Bronchus (tissue), 1 donor: Measurements from ENCODE around the gene ATP13A2.

DNA sequence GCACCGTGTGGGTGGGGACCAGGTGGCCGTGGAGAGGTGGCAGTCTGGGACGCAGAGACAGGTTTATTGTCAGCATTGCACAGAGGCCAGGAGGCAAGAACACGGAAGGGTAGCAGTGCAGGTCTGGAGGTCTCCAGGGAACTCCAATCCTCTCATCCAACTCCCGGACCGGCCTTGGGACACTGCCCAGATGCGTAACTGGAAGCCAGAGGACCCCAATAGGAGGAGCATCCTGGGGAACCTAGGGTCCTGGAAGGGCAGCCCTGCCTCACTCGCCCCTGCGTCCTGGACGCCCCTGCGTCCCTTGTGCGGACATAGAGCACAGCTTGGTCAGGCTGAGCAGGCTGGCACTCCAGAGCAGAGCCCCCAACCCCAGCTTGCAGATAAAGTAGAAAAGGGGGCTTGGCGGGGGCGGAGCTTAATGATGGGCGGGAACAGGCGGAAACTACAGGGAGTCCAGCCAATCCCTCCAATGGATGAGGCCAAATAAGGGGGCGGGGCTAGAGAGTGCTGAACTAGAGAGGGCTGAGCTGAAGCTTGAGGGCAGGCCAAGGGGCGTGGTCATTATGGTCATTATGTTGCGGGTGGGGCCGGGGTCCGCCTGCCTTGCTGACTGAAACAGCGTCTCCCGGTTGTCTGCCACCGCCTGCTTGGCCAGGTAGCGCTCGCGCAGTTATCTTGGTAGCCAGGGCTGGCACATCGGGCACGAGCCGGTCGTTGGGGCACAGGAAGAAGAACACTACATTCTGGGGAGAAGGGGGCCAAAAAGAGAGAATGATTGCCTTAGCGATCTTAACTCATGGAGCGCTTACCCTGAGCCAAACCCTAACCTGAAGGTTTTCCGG, 3.6 kb upstream of the ARHGEF19 start:
- PRO-cap, result unidirectional peak, plus-strand start at position 593 of the sequence; unidirectional peak, plus-strand start at position 684 of the sequence

DNA sequence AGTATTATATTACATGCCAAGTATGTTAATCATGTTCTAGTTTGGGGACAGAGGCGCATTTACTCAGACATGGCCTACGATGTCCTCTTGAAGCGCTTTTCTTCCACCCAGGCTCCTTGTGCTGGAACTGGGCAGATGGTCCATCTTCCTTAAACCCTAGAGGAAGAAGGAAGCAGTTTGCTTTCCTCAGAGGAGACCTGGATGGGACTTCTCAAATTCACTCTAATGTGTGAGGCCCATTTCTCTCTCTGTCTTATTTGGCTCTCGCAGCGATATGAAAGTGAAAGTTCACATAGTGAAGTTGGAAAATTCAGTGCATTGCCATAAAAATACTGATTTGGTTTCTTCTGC, 20.1 kb downstream of the SZRD1 start:
- PRO-cap, result no peak

- PRO-cap, result no peak
Observed at GRCh38 chr1:16440890-16441568, 505 bp downstream of the NECAP2 start.

DNA sequence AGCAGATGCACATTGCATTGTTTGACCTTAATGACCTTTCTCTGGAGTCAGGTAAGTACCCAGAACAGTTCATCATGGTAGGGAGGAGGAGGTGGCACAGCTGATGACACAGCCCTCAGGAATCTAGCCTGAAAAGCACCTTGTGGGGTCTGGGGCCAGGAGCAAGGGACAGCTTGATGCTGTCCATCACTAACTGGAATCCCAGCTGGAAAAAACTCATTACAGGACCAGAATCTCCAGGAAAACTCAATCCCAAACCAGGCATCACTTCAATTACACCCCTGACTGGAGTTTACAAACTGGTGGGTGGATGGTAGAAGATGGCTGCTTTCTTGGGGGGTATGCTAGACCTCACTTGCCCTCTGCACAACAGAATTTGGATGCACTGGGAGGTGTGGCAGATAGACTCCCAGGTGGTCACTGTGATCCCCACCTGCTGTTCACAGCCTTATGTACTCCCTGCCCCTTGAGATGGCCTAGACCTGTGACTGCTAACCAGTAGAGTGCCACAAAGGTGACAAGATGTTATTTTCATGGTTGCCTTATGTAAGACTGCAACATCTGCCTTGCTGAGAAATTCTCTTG, 21.4 kb downstream of the NECAP2 start:
- PRO-cap, result no peak

GRCh38 chr1:16472530-16472969, 32.0 kb downstream of the NECAP2 start:
- PRO-cap, result no peak

DNA sequence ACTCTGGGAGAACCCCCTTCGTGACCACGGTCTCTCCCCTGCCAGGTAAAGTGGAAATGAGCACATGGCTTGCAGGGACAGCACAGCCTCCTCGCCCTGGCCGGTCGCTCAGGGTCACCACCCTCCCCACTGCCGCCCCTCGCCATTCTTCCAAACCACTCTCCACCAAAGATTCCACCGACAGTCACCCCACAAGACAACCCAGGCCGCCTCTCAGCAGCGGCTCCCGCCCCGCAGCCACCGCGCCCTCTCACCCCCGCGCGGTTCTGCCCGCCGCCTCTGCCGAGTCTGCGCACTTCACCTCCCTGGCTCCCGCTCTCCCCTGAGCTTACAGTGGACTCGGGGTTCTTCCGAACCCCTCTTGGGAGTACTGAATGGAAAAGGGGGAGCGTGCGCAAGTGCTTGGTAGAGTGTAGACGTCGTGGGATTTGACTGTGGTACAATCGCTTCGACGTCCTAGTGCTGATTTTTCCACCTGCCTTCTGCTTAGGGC, 93.7 kb downstream of the NECAP2 start:
- PRO-cap, result no peak

GRCh38 chr1:16608456-16609005, 168.0 kb downstream of the NECAP2 start:
- PRO-cap, result no peak

DNA sequence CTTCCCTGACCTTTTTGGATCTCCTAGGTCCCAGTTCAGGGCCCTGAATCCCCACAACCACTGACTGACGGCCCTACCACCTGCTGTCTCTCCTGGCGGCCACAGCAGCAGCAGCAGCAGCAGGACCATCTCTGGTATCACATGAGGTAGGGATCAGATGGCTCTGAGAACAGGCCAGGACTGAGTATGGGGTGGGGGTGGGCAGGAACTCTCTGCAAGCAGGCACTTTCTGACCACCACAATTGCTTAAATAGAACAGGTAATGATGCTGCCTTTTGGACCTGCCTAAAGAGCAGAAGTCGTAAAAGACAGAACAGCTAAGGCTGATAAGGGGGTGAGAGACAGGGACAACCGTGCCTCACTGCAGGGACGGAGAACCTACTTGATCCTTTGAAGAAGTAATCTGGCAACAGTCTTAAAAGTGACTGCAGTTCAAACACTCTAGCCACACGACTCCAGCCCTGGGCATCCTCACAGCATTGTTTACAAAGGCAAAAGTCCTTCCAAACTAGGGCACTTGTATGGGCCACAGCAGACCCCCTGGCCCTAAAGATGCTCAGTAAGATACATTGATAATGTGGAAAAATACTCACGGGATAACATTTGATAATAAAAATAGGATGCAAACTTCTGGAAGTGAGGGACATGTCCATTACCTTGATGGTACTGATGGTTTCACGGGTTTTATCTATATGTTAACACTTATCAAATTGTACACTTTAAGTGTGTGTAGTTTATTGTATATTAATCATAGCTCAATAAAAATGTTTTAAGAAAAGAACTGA, 198.9 kb downstream of the NECAP2 start:
- PRO-cap, result no peak

- PRO-cap, result no peak
Observed at GRCh38 chr1:16677844-16678607, 237.5 kb downstream of the NECAP2 start.

DNA sequence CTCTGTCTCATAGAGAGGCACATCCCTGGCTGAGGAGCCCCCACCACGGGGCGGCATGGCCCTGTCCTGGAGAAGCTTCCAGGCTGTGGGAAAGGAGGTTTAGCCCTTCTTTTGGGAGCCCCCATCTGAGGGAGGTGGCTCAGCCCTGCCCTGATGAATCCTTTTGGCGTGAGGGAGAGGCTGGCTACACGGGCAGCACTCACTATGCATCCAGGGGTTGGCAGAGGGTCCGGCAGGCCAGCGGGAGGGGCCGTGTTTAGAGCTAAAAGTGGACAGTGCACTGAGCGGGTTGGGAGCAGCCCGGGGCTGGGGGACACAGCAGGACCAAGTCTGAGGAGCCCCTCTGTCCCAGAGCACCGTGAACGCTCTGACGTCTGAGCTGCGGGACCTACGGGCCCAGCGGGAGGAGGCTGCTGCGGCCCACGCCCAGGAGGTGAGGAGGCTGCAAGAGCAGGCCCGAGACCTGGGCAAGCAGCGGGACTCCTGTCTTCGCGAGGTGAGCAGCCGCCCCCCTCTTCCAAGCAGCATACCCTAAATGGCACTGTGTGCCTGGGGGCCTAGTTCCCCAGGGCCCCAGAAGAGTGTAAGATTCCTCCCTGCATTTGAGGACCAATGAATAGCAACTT, 25.9 kb downstream of the MFAP2 start:
- PRO-cap, result no peak

GRCh38 chr1:16966888-16967499, 13.4 kb downstream of the MFAP2 start:
- PRO-cap, result no peak

GRCh38 chr1:17011139-17012280, at the start of gene ATP13A2:
ATP13A2 (minus strand) TSS chr1:17011928.
- PRO-cap, result bidirectional peak, plus-strand start at chr1:17012136, minus-strand start at chr1:17011928

- PRO-cap, result no peak
Observed at GRCh38 chr1:17113166-17113602, 6.1 kb downstream of the PADI2 start.

GRCh38 chr1:17228968-17229893, 19.7 kb upstream of the PADI3 start:
- PRO-cap, result no peak

- PRO-cap, result no peak
Observed at GRCh38 chr1:17250728-17251052, 1.8 kb downstream of the PADI3 start.

- PRO-cap, result no peak
Observed at GRCh38 chr1:17409213-17410048, 30.0 kb downstream of the RCC2 start.

DNA sequence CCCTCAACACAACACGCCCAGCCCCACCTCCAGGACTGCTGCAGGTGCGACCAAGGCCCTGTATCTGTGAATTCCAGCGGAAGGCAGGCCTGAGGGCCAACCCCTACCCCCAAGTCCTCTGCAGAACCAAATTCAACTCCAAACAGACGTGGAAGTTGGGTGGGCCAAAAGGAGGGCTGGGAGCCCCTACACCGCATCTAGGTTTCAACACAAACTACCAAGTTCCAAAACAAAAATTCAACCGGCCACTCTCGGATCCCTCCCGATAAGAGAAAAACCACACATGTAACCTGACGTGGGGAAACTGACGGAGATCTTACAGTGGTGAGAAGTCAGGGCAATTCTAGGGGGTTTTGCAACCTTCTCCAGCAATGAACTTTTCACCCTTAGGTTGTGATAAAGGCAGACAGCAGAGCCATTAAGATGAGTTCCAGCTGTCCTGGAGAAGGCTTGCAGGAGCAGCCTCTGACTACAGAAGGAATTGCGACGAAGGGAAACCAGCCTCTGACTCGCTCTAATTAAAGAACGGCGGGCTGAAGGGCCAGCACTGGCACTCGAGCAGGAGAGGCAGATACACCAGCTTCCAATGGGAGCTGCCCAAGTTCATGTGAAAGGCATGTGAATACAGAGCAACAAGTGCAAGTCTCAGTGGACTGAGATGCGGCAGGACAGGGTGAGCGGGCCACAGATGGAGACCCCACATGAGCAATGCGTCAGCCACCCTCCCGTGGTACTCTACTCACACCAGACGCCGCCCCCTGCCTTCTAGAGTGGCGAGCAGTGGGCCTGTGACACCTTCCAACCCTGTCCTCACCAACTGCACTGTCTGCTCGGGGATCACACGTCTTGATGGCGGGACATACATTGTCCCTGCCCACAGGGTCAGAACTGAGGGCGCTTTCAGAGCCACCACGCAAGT, 15.8 kb downstream of the RCC2 start:
- PRO-cap, result no peak

- PRO-cap, result no peak
Observed at GRCh38 chr1:17553795-17554410, 14.4 kb downstream of the ARHGEF10L start.

DNA sequence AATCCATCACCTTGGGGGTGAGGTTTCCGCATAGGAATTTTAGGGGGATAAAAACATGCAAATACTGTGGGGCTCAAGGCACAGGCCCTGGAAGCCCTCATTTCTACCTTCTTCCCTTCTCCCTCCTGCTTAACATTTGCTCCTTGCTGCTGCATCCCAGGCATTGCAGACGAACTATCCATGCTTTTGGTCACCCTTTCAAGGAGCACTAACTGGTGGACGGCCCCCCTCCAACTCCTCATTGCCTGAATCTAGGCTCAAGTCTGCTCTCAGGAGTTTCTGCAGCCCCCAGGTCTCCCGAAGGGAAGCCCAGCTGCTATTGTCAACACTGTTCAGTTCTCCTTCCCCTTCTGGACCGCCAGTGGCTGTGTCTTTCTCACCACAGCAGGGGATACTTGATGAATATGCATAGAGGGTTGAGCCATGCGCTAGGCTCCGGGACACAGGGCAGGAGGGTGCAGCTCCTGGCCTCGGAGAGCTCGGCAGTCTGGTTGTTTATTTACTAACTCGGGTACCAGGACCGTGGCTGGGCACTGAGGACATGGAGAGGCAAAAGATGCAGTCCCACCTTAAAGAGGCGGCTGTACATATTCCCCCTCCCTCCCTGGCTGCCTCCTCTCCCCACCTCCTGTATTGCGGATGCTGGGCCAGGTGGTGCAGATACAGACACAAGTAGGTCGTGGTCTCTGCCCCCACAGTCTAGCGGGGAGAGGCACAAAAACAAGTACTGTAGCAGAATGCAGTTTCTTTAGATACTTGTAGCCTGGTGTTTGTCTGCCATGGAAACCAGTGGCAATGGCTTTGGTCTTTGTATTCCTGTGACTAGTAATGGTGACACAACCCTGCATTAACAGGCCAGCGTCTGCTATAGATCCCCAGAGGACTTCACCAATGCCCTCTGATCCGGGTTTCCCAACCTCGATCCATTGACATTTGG, 26.0 kb downstream of the ARHGEF10L start:
- PRO-cap, result no peak

GRCh38 chr1:17586137-17587119, 46.9 kb downstream of the ARHGEF10L start:
- PRO-cap, result no peak